ENCODE results near the genes DEFB115 and XKR7.

DNA sequence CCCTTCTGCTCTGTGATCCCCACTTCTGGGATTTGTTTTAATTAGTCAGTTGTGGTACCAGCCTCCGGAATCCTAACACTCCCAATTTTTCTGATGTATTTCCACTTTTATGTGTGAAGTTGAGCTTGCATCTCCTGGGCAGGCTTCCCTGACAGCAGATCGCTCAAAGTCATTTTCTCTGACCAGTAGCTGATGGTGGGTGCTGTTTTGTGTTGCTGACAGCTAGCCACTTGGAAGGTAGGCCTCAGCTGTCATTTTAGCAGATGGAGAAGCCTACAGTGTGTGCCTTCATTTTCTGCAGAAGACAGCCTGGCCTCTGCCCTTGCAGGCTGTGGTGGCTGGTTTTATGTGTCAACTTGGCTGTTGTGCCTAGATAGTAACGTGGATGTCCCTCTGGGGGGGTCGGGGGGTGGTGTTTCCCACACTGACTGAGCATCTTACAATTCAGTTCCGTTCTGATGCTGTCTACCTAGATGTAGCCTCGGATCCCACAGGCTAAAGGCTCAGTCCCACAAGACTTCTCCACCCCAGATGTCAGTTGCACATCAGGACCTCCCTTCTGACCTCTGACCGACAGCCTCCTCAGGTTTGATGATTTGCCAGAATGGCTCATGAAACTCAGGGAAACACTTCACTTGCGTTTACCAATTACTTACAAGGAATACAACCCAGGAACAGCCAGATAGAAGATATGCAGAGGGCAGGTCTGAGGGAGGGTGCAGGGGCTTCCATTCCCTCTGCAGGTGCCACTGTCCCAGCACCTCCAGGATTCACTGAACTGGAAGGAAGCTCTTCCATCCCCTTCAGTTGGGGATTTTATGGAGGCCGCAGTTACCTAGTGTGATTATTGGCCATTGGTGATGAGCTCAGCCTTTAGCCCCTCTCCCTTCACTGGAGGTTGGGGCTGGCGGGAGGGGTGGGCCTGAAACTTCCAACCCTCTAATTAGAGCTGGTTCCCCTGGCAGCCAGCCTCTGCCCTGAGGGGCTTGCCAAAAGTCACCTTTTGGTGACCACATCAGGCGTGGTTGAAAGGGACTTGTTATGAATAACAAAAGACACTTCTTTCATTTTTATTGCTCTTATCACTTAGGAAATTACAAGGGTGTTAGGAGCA is 4.4 kb downstream of the PYGB start:
- PRO-cap, result no peak

DNA sequence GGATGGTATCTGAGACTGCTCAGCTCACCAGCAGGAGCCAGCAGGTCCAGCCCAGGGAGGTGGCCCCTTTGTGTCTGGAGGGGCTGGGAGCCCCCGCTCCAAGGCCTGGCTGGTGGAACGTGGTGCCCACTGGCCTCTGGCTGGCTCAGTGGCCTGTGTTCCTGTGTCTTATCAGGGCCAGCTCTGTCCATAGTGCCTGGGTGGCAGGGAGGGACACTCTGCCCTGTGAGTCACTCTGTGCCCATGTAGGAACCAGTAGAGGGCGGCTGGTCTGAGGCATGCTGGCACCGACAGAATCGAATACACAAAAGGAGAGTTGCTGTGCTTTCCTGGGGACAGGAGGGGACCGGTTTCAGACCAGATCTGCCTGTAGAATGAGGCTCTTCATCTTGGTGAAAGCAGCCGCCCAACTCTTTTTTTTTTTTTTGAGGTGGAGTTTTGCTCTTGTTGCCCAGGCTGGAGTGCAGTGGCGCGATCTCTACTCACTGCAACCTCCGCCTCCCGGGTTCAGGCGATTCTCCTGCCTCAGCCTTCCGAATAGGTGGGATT is 7.5 kb downstream of the PYGB start:
- PRO-cap, result no peak

DNA sequence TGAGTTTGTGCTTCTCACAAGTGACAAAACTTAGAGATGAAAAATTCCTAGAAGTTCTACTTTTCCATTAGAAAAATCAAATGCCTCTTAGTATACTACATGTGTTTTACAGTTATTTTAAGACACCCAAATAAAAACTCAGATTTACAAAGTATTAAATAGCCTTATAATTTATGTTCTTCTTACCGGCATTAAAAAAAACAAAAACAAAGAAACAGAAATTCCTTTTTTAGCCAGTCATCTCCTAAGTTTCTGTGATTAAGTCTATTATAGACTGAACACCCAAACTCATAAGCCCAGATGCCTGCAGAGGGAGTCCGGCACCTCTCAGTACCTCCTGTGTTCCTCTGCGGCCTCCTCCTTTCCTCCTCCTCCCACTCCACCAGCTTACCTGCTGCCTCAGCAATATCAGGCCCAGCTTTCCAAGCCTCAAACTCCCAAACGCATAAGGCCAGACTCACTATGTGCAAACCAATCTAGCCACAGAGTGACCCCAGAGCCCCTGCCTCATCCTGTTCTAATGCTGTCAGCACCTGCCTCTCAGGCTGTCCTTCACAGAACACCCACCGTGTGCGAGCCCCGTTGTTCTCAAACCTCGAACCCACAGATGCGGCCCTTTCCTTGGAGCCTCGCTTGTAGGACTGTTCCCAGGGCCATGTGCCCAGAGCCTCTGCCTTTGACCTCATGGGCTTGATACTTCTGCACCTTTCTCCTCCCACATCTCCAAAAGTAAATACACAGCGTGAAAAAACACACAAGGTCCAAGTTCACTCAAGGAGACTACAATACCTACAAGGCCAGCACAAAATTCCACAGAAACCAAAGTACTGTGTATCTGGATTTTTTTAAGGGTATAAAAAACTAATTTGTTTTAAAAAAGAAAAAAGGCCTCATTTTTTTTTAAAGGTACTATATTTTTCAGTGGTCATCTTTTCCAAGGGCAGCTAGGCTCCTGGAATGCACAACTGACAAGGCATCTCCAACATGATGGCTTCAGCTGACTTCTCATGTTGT is 52.5 kb downstream of the ABHD12 start:
- PRO-cap, result no peak

DNA sequence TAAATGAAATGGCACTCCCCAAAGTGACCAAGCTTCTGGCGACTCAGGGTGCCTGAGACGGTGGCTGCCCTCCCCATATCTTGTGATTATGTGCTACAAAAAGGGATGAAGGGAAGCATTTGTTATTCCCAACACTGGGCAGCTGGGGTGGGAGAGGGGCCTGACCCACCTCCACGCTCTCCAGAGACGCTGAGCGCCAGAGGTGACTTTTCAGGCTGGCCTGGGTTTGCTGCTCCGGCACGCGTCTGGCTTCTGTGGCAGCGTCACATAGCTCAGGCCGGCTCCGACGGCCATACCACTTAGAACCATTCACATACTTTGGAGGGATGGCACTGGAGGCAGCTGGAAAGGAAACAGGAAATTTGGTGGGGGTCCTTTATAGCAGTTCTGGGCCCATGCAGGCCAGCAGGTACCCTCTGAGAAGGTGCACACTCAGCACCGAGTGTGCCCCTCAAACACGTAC is 72.6 kb downstream of the NINL start:
- PRO-cap, result no peak

- PRO-cap, result no peak
Observed at GRCh38 chr20:25615116-25615890, 8.5 kb downstream of the NANP start.

DNA sequence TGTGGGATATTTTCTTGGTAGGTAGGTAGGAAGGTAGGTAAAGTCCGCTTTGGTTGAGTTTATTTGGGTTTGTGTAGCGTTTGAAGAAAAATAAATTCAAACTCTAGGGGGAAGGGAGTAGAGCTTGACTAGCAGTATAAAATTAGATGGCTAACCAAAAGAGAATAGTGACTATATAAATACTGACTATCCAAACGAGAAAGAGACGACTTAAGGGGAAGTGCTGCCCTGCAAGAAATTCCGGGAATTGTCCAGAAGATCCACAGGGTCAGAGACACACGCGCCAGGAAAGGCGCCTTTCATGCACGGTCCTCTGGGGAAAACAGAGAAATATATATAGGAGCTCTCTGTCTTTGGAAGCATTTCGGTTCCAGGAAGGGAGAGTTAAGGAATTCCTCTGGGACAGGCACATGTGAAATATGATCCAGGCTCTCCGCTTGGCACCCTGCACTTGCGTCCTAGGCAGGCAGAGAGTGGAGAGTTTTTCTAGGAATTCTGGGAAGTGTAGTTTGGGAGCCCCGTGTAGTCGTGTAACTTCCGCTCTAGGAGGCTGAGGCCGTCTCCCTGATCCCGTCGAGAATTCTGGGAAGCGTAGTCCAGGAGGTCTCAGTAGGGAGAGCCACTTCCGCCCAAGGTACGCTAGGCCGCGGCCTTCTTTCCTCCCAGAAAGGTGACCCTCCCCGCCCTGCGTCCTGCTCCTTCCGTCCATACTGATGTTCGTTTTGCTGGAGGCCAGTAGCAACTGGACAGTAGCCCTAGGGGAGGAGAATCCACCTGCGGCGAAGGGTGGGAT is 677.6 kb upstream of the DEFB115 start:
- PRO-cap, result no peak

GRCh38 chr20:31257489-31257961 is at the start of gene DEFB115:
TSS of gene DEFB115 (plus strand) at chr20:31257664.
- PRO-cap, result no peak

- PRO-cap, result no peak
Observed at GRCh38 chr20:31551445-31552410, 4.5 kb downstream of the MCTS2 start.

GRCh38 chr20:31603827-31604984 is 883 bp upstream of the ID1 start:
- PRO-cap, result bidirectional peak, plus-strand start at chr20:31604418, minus-strand start at chr20:31604251

DNA sequence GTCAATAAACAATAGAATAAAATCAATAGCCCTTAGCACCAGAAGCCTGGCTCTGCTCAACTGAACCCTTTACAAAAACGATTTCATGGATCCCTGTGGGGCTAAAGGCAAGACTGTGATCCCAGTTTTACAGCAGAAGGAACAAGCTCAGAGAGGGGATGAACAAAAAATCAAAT is 2.7 kb downstream of the ID1 start:
- PRO-cap, result no peak

- PRO-cap, result no peak
Observed at GRCh38 chr20:31695489-31696755, 26.7 kb downstream of the BCL2L1 start.

GRCh38 chr20:31707987-31708845 is 14.5 kb downstream of the BCL2L1 start:
- PRO-cap, result no peak

GRCh38 chr20:31779253-31779848 is 39.8 kb upstream of the MYLK2 start:
- PRO-cap, result no peak

DNA sequence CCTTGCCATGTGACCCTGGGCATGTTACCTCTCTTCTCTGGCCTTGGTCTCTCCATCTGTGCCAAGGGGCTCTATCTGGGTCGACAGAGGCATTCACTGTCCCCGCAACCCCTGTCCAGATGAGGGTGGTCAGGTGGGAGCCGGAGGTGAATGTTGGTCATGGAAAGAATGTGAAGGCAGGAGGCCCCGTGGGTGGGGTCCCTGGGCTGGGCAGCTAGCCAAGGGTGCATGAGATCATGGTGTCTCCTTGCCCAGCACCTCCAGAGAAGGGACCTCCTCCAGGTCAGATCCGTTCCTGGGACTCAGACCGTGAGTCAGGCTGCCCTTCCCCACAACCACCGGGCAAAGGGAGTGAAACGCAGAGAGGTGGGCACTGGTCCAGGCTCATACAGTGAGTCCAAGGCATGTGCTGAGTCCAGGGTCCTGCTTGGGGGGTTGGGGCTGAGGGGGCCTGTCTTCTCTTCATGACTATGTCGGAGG is 3.5 kb downstream of the FOXS1 start:
- PRO-cap, result no peak

DNA sequence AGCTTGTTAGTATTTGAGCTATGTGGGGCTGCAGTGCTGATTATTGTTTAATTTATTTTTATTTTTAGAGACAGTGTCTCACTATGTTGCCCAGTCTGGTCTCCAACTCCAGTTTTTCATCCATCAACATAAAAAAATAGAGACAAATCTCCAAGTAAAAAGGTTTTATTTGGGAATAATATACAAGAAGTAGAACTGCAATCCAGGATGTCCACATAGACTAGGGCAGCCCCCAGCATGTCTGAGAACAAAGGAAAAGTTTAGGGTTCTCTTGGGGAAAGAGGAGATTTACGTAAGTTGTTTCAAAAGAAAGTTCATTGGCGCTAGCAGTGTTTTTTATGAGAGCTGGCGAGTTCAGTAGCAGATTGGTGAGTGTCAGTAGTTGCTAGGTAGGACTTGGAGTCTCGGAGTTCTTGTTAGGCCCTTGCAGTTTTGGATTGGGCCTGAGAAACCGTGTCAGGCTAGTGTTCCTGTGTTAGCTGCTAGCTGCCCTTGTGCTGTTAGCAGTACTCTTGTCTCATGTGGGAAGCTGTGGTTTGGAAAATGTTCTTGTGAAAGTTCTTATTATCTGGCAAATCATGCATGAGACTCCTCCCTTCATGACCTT is 24.6 kb downstream of the TTLL9 start:
- PRO-cap, result no peak

GRCh38 chr20:31943067-31943879 is 8.6 kb downstream of the PDRG1 start:
- PRO-cap, result no peak

DNA sequence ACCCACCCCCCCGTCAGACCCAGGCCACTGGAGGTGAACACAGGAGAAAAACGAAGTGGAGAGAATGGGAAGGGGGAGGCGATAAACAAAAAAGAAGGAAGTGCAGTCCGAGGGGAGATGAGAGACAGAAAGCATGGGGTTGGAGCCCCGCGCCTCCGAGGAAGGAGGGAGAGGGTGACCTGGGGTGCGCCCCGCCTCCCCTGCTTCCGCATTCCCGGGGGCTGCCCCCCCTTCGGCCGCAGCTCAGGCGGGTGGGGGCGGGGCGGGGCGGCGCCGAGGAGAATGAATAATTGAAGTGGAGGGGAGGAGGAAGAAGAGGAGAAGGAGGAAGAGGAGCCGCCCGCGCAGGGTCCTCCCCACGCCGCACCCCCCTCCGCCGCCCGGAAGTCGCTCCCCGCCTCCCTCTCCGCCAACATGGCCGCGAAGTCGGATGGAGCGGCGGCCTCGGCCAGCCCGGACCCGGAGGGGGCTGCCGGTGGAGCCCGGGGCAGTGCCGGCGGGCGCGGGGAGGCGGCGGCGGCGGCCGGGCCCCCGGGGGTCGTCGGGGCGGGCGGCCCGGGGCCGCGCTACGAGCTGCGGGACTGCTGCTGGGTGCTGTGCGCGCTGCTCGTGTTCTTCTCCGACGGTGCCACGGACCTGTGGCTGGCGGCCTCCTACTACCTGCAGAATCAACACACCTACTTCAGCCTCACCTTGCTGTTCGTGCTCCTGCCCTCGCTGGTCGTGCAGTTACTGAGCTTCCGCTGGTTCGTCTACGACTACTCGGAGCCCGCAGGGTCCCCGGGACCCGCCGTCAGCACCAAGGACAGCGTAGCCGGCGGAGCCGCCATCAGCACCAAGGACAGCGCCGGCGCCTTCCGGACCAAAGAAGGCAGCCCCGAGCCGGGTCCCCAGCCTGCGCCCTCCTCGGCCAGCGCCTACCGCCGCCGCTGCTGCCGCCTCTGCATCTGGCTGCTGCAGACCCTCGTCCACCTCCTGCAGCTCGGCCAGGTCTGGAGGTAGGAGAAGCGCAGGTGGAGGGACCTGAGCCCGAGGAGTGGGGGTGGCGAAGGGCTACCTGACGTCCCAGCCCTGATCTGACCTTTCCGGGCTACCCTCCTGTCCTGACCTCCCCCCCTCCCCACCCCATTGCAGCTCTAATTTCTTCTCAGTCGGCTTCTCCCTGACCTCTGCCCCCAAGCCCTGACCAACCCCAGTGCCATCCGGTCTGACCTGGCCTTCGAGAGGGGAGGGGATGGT is at the start of gene XKR7:
Gene XKR7 (plus strand): TSS at position 390 of the 1,239 bp plus-strand sequence.
- PRO-cap, result no peak

GRCh38 chr20:32216277-32217324 is 8.9 kb downstream of the POFUT1 start:
- PRO-cap, result no peak

- PRO-cap, result no peak
Observed at GRCh38 chr20:32235873-32236814, 28.5 kb downstream of the POFUT1 start.

GRCh38 chr20:32357422-32357695 is 772 bp upstream of the ASXL1 start:
- PRO-cap, result no peak